ENCODE measurements around a stretch of chr16.

DNA sequence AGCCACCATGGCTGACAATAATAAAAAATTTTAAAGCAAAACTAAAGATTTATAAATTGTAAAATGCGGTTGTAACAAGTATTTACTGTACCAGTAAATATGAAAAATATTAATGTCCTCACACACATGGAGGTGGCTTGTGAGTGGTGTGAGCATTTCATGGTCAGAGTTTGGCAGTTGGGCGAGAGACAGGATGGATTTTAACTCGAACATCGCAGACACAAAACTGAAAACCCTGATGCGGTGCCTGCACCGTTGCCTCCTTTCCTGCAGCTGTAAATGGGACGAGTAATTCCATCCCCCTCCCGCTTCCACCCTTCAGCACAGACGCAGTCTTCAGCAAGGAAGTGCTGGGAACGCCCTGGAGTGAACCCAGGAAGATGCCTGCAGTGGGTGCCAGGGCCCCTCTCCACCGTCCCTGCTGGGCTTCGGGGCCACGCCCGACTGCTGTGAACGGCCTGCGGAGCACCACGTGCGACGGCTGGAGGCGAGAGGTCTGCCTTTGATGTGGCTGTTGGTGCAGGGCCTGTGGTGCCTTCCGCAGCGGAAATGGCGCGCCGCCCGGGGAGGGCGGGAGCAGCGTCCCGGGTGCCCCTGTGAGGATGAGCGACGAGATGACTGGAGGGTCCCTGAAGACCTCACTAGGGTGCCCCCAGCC, 979 bp upstream of the MC1R start:
- RRBS: 3% methylated on average over 3 of the region's 31 CpGs

DNA sequence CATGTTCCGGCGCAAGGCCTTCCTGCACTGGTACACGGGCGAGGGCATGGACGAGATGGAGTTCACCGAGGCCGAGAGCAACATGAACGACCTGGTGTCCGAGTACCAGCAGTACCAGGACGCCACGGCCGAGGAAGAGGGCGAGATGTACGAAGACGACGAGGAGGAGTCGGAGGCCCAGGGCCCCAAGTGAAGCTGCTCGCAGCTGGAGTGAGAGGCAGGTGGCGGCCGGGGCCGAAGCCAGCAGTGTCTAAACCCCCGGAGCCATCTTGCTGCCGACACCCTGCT, 12.4 kb downstream of the TUBB3 start:
- RRBS: no CpG with 5 or more reads among the region's 23 CpGs

DNA sequence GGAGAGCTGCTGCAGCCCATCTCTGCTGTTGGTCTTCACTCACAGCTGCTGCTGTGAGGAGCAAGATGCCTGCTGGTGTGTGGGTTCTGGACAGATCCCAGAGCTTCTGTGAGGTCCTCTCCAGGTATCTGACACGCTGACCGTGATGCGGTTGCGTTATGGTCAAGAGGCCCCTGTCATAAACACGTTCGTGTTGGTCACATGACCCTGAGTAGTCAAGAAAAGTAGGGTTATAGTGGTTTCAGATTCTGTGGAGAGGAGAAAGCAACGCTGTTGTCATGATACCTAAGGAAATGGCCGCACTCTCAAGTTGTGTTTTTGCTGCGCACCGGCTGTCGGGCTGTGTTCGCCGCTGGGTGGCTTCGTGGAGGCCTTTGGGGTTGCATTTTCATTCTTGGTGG, 34.8 kb downstream of the DEF8 start:
- RRBS: no CpG with 5 or more reads among the region's 14 CpGs

GRCh38 chr16:90008718-90009432, 10.4 kb downstream of the DBNDD1 start:
- RRBS: 5% methylated on average over 5 of the region's 27 CpGs

DNA sequence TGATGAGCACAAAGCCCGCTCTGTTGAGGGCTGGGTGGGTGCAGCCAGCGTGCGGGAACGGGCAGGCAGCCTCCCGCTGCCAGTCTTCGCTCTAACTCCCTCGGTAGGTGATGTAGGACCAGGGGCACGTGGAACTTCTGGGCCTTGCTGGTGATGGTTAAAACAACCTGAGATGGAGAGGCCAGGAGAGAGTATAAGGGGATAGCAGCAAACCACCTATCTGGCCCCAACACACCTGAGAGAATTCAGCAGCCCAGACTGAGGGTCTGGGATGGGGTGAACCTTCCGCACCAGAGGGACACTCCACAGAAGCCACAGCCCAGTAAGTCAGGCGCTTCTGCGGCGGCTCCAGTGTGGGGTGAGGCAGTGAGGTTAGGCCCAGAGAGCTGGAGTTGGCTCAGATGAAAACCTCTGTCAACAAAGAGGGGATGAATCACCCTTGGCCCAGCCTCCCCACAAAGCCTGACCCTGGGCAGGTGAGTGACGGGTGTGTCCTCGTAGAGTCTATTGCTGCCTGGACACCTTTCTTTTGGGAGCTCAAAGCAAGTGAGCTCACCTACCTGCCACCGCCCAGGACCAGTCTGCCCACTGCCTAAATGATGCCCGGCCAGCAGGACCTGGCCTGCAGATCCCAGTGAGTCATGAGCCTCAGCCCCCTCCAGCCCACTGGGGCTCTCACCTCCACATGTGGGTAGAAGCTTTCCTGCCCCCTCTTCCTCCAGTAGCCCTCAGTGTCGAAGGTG, 21.5 kb downstream of the GAS8 start:
- RRBS: no CpG with 5 or more reads among the region's 17 CpGs